ENCODE measurements around a stretch of chr10.

GRCh38 chr10:112965031-112965470, 15.0 kb downstream of the TCF7L2 start:
- RRBS, result no CpG with 5 or more reads among the region's 7 CpGs
CAGE:
- cytosol, long polyA plus RNA, result no peak
- long polyA plus RNA, result no peak
- nucleus, long polyA plus RNA, result no peak

DNA sequence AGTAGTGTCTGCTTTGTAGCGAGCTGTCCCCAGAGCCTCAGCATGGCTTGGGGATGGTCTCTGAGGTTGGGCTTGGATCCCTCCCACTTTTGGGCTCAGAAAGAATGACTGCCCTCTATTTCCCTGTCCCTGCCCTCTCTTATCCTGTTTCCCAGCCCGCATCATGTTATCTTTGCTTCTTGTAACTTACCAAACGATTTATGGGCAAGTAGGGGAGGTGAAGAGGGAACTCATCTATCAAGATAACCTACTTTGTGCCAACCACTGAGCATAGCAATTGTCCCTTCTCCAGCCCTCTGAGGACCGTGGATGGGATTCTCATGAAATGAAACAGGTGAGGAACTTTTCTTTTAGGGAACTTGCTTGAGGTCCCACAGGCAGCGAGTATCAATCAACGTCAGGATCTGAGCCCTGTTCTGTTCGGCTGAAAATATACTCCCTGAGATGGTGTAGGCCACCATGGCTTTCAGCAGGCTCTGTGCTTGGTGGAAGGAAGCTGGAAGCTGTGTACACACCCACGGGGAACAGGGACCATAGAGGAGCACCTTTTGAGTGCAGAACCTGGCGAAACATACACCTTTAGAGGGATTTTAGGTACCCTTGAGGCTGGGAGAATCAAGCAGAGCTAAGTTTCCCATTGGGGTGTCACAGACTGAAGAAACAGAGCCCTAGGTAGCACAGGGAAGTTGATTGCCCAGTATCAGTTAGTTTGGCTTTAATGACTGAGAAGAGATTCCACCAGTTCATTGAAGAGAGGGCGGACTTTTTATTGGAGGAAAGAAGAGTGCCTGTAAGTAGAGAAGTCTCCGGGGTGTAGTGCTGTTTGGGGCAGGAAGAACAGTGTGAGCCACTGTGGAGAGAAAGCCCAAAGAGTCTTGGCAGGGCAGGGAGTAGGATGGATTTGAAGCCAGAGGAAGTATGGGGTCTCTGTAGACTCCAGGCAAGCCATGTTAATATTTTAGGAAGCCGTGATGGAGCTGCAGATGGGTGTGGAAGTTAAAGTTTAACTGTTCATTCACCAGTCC, 53.6 kb downstream of the TCF7L2 start:
- RRBS, result no CpG with 5 or more reads among the region's 12 CpGs
CAGE:
- cytosol, long polyA plus RNA, result no peak
- long polyA plus RNA, result no peak
- nucleus, long polyA plus RNA, result no peak

GRCh38 chr10:113059136-113059971, 109.3 kb downstream of the TCF7L2 start:
- RRBS, result no CpG with 5 or more reads among the region's 13 CpGs
CAGE:
- cytosol, long polyA plus RNA, result no peak
- long polyA plus RNA, result no peak
- nucleus, long polyA plus RNA, result no peak

DNA sequence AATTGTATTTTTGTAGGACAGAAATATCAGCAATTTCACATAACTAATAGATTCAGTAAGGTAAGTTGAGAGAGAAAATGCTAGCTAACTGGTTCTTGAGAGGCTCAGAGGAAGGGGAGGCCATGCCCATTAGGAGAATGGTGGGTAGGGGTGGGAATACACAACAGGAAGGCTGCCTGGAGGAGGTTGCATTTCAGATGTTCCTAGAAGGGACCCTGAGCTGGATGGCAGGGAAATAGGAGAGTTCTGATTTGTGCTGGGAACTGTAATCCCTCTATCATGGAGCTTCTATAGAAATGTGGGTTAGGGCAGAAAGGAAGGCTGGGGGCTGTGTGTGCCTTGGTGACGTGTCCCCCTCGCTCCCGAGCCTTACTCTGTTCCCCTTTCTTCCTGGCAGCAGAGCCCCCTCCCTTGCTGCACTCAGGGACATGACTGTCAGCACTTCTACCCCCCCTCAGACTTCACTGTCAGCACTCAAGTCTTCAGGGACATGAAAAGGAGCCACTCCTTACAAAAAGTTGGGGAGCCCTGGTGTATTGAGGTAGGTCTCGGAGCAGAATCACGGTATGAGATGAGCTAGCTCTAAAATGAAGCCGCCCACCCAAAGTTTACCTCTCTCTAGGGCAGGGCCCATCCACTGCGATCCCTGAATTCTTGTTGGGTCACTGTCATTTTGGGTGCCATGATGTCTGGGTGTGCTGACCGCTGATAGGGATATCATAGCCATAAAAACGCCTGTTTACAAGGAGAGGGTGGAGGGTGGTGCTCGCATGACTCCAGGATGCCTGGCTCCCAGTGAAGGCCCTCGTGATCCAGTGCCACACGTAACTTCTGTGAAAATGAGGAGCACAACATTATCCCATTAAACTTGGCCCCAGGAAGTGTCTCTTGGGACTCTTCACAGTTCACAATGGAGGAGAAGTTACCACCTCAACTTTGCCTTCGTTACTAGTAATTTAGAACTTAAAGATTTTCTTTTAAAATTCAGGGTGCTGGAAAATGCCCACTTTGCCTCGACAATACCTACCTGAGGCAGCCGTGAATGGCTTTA, 139.3 kb downstream of the TCF7L2 start:
- RRBS, result no CpG with 5 or more reads among the region's 15 CpGs
CAGE:
- cytosol, long polyA plus RNA, result no peak
- long polyA plus RNA, result no peak
- nucleus, long polyA plus RNA, result no peak

DNA sequence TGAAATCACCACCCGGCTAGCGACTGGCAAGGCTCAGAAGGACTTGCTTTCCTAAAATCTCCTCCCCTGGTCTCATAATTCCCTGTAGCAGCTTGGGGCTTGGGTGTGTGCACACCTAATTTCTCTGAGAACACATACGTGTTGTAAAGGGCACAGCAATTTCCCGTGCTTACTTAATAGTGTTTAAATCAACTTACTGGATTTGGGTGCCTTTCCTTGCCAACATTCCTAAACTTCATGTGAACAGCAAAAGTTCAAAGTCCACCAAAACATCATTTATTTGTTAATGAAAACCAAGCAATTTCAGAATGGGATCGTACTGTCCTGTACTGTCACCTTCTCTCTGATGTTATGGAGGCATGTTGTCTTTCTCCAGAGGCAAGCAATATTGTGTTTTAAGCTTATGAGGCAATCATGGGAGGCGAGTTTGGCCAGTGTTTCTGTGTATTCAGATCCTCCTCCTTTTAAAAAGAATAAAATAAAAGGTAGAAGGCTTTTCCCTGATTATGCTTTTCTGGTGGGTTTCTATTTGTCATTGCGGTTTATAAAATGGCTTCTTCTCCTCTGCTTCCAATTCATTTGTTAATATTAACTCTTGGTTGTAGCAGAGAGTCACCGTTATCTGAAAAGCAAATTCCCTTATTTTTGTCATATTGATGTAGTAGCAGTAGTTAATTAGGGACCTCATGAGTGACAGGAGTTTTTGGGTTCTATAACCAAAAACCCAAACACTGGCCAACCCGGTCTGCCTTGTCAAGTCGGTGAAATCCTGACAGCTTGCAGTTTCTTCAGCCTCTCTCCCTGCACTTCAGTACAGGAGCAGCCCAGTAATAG, 162.6 kb downstream of the TCF7L2 start:
- RRBS, result no CpG with 5 or more reads among the region's 10 CpGs
CAGE:
- cytosol, long polyA plus RNA, result no peak
- long polyA plus RNA, result no peak
- nucleus, long polyA plus RNA, result no peak

DNA sequence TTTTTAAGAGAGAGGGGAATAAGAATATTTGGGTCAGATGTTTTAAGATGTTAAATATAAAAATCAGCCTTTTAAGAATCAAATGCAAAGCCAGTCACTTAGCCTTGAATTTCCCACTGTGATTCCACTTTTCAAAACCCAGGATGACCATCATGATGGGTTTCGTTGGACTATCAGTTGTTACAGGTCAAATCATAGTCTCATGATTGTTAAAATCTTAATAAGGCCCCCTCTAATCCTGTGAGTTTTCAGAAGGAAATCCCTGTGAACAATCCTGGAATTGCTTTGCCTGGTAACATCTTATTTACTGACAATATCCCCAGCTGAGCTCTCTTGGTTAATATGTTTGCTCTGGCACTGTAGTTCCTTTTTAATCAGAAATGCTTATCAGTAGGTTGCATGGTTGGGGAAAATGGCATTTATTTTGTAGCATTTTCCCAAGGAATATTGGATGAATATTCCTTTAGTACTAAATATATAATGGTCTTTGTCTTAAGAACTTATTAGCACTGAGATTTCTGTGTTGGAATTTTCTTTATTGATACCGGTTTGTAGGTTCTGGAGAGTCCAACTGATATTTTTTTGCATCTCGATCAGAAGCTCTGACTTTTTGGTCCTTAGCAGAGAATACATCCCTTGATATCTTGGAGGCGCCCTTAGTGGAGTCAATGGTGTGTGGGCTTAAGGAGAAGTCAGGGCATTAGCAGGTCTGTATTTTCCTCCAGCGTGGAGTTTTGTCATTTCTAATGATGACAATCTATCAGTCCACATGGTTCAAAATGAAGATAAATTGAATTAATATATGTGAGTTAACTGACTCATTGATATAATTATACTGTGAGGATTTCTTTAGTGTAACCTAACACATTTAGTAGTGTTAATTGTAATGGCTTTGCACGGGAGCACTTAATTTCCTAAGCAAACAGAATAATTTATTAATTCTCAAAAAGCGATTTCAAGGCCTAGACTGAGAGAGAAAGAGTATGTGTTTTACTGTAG, 164.1 kb downstream of the TCF7L2 start:
- RRBS, result no CpG with 5 or more reads among the region's 7 CpGs
CAGE:
- cytosol, long polyA plus RNA, result no peak
- long polyA plus RNA, result no peak
- nucleus, long polyA plus RNA, result no peak

GRCh38 chr10:113122814-113123636, 173.0 kb downstream of the TCF7L2 start:
- RRBS, result no CpG with 5 or more reads among the region's 13 CpGs
CAGE:
- cytosol, long polyA plus RNA, result no peak
- long polyA plus RNA, result no peak
- nucleus, long polyA plus RNA, result no peak

DNA sequence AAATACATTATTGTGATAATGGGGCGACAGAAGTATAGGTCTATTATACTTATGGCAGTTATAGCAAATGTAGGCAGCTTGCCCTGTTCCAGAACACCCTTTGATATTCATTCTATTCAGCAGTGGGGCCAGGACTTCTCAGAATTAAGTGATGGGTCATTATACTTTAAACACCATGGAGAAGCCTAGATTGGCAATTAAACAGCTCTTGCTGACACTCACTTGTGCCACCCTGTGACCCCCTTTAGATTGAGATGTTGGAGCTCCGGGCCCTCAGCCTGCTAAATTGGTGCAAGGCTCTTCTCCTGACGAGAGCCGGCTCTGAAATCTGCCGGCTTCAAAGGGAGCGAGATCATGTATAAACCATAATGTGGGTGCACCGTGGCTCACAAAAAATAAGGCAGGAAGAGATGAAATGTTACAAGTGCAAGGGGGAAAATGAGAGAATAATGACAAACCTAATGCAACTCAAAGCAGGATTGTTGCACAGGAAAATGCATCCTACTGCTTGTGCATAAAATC, 198.0 kb downstream of the TCF7L2 start:
- RRBS, result 100% methylated on average over 1 of the region's 7 CpGs
CAGE:
- cytosol, long polyA plus RNA, result no peak
- long polyA plus RNA, result no peak
- nucleus, long polyA plus RNA, result no peak

- RRBS, result no CpG with 5 or more reads among the region's 13 CpGs
CAGE:
- cytosol, long polyA plus RNA, result no peak
- long polyA plus RNA, result no peak
- nucleus, long polyA plus RNA, result no peak
Measured at GRCh38 chr10:113150865-113151275, 200.8 kb downstream of the TCF7L2 start.

GRCh38 chr10:113151510-113152143, 201.6 kb downstream of the TCF7L2 start:
- RRBS, result no CpG with 5 or more reads among the region's 15 CpGs
CAGE:
- cytosol, long polyA plus RNA, result no peak
- long polyA plus RNA, result no peak
- nucleus, long polyA plus RNA, result no peak

DNA sequence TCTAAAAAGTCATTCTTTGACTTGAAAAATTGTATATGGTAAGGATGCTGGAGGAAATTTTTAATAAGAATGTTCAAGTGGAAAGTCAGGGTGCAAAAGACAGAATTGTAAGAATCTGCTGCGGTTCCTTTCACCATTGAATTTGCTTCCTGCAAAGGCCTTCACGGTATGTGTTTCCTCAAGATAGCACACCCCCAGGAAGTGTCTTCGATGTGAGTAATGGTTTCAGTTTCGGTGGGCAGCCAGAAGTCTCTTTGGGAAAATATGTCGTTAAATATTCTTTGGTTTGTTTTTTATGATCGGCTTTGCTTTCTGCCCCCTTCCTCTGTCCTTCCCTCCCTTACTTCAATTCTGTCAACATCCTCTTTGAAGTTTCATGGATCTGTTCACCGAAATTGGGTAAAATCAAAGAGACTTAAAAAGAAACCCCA, 171.0 kb upstream of the HABP2 start:
- RRBS, result no CpG with 5 or more reads among the region's 7 CpGs
CAGE:
- cytosol, long polyA plus RNA, result no peak
- long polyA plus RNA, result no peak
- nucleus, long polyA plus RNA, result no peak

GRCh38 chr10:113384814-113385332, 168.0 kb upstream of the HABP2 start:
- RRBS, result no CpG with 5 or more reads among the region's 10 CpGs
CAGE:
- cytosol, long polyA plus RNA, result no peak
- long polyA plus RNA, result no peak
- nucleus, long polyA plus RNA, result no peak

GRCh38 chr10:113446633-113447292, 106.1 kb upstream of the HABP2 start:
- RRBS, result no CpG with 5 or more reads among the region's 2 CpGs
CAGE:
- cytosol, long polyA plus RNA, result no peak
- long polyA plus RNA, result no peak
- nucleus, long polyA plus RNA, result no peak

GRCh38 chr10:113542046-113542284, 10.9 kb upstream of the HABP2 start:
CAGE:
- cytosol, long polyA plus RNA, result no peak
- long polyA plus RNA, result no peak
- nucleus, long polyA plus RNA, result no peak

DNA sequence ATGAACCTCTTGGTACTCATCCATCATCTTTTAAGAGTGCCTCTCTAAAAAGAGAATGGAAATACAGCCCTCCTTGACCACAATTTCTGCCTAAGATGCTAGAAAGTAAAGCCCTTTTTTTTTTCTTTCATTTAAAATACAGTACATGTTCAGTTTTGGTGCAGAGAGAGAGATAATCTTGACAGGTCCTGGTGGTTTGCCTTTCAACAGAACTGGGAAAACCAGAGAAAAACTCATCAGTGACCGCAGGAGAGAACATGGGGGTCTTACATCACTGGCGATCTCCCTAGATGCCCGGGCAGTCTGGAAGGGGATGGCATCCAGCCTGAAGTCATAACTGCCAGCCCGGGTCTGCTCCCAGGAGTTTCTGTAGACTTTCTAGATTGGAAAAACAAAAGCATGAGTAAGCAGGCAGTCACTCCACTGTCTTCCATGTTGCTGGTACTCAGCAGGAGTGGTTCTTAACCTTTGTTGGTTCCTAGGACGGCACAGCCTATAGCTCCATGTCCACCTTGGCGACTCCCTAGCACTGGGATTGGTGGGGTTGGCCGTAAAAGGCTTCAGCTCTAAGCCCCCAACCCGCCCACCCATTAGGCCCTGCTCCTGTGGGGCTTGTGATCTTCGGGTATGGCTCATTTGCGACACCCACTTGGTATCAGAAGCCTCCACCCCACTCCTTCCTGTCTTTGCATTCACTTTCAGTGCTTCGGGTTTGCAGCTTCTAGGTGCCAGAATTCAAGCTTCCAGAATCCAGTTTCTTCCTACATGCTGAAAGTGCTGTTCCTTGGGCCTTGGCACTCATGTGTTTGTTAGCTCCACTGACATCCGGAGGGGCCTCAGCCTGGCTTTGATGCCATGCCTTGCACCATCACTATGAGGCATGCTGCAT, 39.3 kb downstream of the HABP2 start:
- RRBS, result 50% methylated on average over 1 of the region's 12 CpGs
CAGE:
- cytosol, long polyA plus RNA, result no peak
- long polyA plus RNA, result no peak
- nucleus, long polyA plus RNA, result no peak

DNA sequence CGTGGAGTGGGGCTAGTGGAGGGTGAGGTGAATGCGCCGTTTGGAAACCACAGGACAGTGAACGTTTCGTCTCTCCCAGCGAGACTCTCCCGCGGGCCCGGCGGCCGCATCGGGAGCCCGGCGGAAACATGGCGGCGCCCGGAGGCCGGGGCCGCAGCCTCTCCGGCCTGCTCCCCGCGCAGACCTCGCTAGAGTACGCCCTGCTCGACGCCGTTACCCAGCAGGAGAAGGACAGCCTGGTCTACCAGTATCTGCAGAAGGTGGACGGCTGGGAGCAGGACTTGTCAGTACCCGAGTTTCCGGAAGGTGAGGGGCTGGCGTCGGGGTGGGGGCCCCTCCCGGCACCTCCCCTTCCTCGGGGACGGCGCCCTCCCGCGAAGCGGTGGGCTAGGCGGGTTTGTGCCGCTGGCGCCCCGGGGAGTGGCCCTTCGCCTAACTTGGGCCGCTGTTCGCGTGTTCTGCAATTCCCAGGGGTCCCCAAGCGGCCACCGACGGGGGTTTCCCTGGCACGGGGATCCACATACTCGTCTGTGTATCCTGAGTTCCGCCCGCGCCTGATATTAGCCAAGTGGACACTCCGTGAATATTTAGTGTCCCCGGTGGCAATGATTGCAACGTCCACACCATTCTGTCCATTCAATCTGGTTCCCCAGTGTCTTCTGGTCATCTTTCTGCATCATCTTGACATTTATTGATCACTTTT, 435 bp downstream of the NHLRC2 start:
- RRBS, result 2% methylated on average over 13 of the region's 58 CpGs
CAGE:
- cytosol, long polyA plus RNA, result no peak
- long polyA plus RNA, result no peak
- nucleus, long polyA plus RNA, result no peak

GRCh38 chr10:114304523-114305444, 65.7 kb downstream of the VWA2 start:
- RRBS, result no CpG with 5 or more reads among the region's 43 CpGs
CAGE:
- cytosol, long polyA plus RNA, result no peak
- long polyA plus RNA, result no peak
- nucleus, long polyA plus RNA, result no peak

- RRBS, result no CpG with 5 or more reads among the region's 13 CpGs
CAGE:
- cytosol, long polyA plus RNA, result no peak
- long polyA plus RNA, result no peak
- nucleus, long polyA plus RNA, result no peak
Measured at GRCh38 chr10:114541382-114542083, 116.5 kb downstream of the ABLIM1 start.

- RRBS, result no CpG with 5 or more reads among the region's 2 CpGs
CAGE:
- cytosol, long polyA plus RNA, result no peak
- long polyA plus RNA, result no peak
- nucleus, long polyA plus RNA, result no peak
Measured at GRCh38 chr10:114623773-114624309, 34.2 kb downstream of the ABLIM1 start.

DNA sequence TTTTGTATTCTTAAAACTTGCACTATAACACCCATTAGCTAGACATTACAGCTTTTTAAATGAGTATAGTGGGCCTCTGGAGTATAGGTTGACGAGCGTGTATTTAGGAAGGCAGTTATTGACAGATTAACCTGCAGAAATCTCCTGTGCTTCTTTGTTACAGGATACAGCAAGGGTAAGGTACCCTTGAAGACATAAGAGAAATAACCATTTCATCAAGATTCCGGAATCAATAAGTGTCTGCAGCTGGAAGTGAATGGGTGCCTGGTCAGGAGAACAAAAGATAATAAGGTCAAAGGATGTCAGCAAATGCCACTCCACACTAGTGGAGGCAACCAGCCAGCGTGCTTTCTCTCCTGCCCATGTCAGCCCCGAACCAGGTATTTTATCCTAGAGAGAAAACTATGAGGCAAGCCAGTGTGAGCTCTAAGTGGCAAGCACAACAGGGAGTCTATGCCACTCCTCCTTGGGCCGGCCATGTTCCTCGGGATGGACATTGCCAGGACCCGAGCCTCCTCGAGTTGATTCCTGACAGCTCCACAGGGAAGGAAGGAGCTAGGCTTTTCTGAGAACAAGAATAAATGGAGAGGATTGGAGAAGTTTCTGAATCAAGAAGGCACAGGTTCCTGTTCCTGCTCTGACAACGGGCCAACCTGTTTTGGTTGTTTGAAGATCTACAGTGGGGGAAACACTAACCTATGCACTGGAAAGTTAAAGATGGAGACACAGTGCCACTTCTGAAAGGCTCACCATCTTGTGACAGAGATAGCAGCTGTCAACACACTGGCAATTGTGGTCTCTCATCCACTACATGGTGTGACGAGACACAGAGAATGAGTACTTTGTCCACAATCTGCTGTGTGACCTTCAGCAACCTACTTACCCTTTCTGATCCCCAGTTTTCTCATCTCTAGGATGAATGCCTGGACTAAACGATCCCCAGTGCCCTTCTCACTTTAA, 29.0 kb downstream of the ABLIM1 start:
- RRBS, result no CpG with 5 or more reads among the region's 12 CpGs
CAGE:
- cytosol, long polyA plus RNA, result no peak
- long polyA plus RNA, result no peak
- nucleus, long polyA plus RNA, result no peak